ENCODE results near the genes APOBEC3F and TMA7B.

GRCh38 chr22:38882326-38882872 lies 10.4 kb upstream of the CBX6 start:
- RAMPAGE, long total RNA: no peak
- RRBS, 2 experiments: no CpG with 5 or more reads among the region's 8 CpGs
CAGE:
- cytosol, long polyA minus RNA: no peak
- cytosol, long polyA plus RNA: no peak
- long polyA plus RNA: no peak
- nucleolus, long total RNA: no peak
- nucleus, long polyA plus RNA: no peak
- nucleus, long total RNA: no peak

GRCh38 chr22:39040393-39041475 lies at the start of gene APOBEC3F:
TSS of gene APOBEC3F (plus strand) at chr22:39040864.
- RAMPAGE, long total RNA: start-site peak on the plus strand at chr22:39040664-39040940, 393 and 459 reads in 2 replicates
- RRBS, 2 experiments: no CpG with 5 or more reads among the region's 29 CpGs
CAGE:
- cytosol, long polyA minus RNA: start-site peak on the plus strand at chr22:39040864-39040876, 58 reads
- cytosol, long polyA plus RNA: no peak
- long polyA plus RNA: no peak
- nucleolus, long total RNA: no peak
- nucleus, long polyA plus RNA: no peak
- nucleus, long total RNA: no peak

- RAMPAGE, long total RNA: no peak
- RRBS, 2 experiments: no CpG with 5 or more reads among the region's 13 CpGs
CAGE:
- cytosol, long polyA minus RNA: no peak
- cytosol, long polyA plus RNA: start-site peak on the plus strand at chr22:39067057-39067221, 40 and 46 reads in 2 replicates
- long polyA plus RNA: start-site peak on the plus strand at chr22:39067102-39067437, 122 and 118 reads in 2 replicates
- nucleolus, long total RNA: no peak
- nucleus, long polyA plus RNA: start-site peak on the plus strand at chr22:39067094-39067135, 110 and 87 reads in 2 replicates; start-site peak on the plus strand at chr22:39067191-39067212, 30 and 21 reads in 2 replicates
- nucleus, long total RNA: start-site peak on the plus strand at chr22:39067113-39067132, 96 reads
Observed at GRCh38 chr22:39066653-39067504, 10.2 kb upstream of the APOBEC3G start.

- RAMPAGE, long total RNA: no peak
- RRBS, 2 experiments: no CpG with 5 or more reads among the region's 13 CpGs
CAGE:
- cytosol, long polyA minus RNA: no peak
- cytosol, long polyA plus RNA: no peak
- long polyA plus RNA: no peak
- nucleolus, long total RNA: no peak
- nucleus, long polyA plus RNA: no peak
- nucleus, long total RNA: no peak
Observed at GRCh38 chr22:39090364-39090852, 6.6 kb upstream of the APOBEC3H start.

- RAMPAGE, long total RNA: no peak
- RRBS, 2 experiments: 4 to 10% methylated on average over 2 to 3 of the region's 38 CpGs
CAGE:
- cytosol, long polyA minus RNA: no peak
- cytosol, long polyA plus RNA: no peak
- long polyA plus RNA: no peak
- nucleolus, long total RNA: no peak
- nucleus, long polyA plus RNA: no peak
- nucleus, long total RNA: no peak
Observed at GRCh38 chr22:39229859-39230896, 14.6 kb downstream of the PDGFB start.

DNA sequence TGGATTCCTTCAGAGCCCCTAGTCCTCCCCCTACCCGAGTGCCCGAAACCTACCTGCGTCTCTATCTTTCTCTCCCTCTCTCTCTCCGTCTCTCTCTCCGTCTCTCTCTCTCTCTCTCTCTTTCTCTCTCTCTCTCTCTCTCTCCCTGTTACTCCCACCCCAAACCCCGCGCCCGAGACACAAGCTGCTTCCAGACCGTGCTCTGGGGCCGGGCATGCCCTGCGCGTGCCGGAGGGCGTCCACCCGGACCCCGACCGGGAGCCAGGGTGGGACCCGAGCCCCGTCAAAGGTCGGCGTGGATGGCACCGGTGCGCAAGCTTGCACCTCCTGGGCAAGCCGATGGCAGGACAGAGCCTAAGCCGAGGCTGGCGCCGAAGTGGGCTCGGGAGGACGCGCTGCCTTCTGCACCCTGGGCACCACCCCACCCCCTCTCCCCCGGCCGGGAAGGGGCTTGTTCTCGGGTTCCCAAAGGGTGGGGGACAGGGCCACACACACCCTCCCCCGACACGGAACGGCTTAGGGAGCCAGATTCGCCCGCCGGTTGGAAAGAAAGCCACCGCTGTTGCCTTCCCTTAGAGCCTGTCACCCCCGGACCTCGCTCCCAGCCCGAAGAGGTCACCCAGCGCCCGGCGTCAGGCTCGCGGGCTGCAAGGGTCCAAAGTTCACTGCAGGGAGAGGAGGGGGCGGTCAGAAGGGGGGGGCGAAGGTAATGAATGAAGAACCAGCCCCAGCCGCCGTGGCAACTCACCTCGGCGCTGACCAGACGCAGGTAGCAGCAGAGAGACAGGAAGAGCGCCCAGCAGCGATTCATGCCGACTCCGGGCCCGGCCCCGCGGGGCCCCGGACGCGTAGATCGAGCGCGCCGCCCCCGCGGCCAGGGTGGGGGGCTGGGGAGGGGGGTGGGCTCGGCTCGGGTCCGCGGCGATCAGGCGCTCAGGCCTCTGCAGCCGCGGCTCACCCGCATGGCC lies 1.3 kb downstream of the PDGFB start:
- RAMPAGE, long total RNA: no peak
- RRBS, 2 experiments: 11 to 24% methylated on average over 9 to 19 of the region's 80 CpGs
CAGE:
- cytosol, long polyA minus RNA: no peak
- cytosol, long polyA plus RNA: no peak
- long polyA plus RNA: no peak
- nucleolus, long total RNA: no peak
- nucleus, long polyA plus RNA: no peak
- nucleus, long total RNA: no peak

DNA sequence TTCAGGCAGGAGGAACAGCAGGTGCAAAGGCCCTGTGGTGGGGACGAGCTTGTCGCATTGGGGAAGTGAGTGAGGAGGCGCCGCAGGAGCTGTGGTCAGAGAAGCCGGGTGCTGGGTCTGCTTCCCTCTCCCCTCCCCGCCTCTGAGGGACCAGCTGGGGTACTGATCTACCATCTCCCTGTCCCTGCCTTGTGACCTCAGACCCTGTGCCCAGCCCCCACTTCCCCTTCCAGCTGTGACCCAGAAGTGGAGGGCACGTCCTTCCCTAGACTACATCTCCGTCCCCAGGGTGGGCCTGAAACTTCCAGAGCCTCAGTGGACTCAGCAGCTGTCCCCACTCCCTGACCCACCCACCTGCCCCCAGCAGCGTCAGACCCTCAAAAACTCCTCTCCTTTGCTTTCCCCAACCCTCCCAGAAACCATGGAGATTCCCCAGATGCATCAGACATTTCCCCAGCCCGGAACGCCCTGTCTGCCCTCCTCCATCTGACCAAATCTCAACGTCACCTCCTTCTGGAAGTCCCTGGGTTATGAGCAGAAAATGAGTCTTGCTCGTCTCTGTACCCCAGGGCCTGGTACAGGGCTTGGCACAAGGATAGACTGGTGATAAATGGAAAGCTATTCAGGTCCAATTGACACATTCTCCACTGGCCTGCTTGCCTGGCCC lies 19.8 kb upstream of the PDGFB start:
- RAMPAGE, long total RNA: no peak
- RRBS, 2 experiments: no CpG with 5 or more reads among the region's 13 CpGs
CAGE:
- cytosol, long polyA minus RNA: no peak
- cytosol, long polyA plus RNA: no peak
- long polyA plus RNA: no peak
- nucleolus, long total RNA: no peak
- nucleus, long polyA plus RNA: no peak
- nucleus, long total RNA: no peak

- RAMPAGE, long total RNA: no peak
- RRBS, 2 experiments: 46% methylated on average over 2 of the region's 5 CpGs; no CpG with 5 or more reads in 1 of the 2 experiments
CAGE:
- cytosol, long polyA minus RNA: no peak
- cytosol, long polyA plus RNA: no peak
- long polyA plus RNA: no peak
- nucleolus, long total RNA: no peak
- nucleus, long polyA plus RNA: no peak
- nucleus, long total RNA: no peak
Observed at GRCh38 chr22:39270226-39270612, 25.4 kb upstream of the PDGFB start.

DNA sequence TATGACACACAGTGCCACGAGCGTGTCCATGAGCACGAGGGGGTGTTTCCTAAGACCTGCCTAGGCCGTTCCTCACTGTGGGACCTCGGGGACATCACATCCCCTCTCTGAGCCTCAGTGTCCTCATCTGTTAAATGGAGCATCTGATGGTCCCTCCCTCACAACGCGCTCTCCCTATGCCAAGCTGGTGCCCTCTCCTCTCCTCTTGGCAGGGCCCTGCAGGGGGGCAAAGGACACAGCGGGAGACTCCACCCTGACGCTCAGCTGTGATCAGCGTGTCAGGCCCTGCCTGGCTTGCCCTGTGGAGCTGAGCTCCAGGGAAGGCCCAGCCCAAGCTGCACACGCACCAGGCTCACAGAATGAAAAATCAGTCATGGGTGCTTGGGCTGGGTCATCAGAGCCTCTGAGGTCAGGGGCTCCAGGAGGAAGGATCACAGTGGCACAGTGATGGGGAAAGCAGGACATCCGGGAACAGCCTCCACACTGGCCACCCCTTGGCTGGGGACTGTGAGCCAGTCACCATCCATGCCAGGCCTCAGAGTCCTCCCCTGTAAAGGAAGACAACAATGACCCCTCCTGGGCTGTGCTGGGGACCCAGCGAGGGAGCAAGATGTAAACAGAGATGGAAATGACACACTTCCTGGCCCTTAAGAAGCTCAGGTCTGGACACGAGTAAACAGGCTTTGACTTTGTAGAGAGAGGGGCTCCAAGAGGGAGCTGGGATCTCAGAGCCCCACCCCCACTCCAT lies 36.7 kb downstream of the RPL3 start:
- RAMPAGE, long total RNA: no peak
- RRBS, 2 experiments: no CpG with 5 or more reads among the region's 14 CpGs
CAGE:
- cytosol, long polyA minus RNA: no peak
- cytosol, long polyA plus RNA: no peak
- long polyA plus RNA: no peak
- nucleolus, long total RNA: no peak
- nucleus, long polyA plus RNA: no peak
- nucleus, long total RNA: no peak

DNA sequence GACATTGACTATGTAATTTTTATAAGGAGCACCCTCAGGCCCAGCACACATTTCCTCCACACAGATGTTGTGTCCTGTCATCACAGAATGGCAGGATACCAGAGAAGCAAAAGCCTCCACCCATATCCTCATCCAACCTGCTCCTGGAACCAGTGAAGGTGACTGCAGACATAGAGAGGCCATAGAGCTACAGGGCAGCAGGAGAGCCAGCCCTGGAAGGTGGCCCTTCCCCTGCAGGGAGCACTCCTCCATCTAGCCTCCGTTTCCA lies 1.0 kb upstream of the SYNGR1 start:
- RAMPAGE, long total RNA: no peak
- RRBS, 2 experiments: no CpG with 5 or more reads among the region's 1 CpG
CAGE:
- cytosol, long polyA minus RNA: no peak
- cytosol, long polyA plus RNA: no peak
- long polyA plus RNA: no peak
- nucleolus, long total RNA: no peak
- nucleus, long polyA plus RNA: no peak
- nucleus, long total RNA: no peak

DNA sequence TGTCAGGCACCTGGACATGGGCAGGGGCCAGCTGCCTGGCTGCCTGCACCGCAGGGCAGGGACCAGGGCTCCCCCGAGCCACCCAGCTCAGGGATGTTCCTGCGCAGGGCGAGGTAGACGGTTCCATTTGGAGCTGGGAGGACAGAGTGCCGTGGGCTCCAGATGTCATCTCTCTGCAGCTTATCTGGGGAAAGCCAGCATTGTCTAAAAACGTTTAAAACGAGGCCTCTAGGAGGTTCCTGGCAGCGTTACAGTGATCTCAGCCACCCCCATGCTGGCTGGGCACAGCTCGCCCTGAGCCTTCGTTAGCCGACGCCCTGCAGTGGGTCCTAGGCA lies 13.9 kb downstream of the SYNGR1 start:
- RAMPAGE, long total RNA: no peak
- RRBS, 2 experiments: no CpG with 5 or more reads among the region's 13 CpGs
CAGE:
- cytosol, long polyA minus RNA: no peak
- cytosol, long polyA plus RNA: no peak
- long polyA plus RNA: no peak
- nucleolus, long total RNA: no peak
- nucleus, long polyA plus RNA: no peak
- nucleus, long total RNA: no peak

DNA sequence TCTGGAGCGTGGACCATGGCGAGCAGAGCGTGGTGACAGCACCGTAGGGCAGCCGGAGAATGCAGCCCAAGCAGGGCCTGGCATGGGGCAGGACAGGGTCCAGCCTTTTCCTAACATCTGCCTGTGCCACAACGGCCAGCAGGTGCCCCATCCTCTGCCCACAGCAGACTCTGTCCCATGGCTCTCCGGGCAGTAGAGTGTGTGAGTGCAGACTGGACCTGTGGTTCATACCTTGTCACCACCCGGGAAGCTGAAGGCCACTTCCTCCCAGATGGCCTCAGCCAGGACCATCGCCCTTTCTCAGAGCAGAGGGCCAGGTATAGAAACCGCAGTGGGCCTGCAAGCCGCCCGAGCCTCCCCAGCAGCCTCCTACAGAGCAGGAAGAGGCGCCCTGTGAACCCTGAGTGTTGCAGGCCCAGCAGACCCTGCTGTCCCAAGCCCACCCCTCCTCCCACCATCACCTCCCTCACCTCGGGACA lies 26.6 kb upstream of the MGAT3 start:
- RAMPAGE, long total RNA: no peak
- RRBS, 2 experiments: 92 to 100% methylated on average over 1 of the region's 14 CpGs
CAGE:
- cytosol, long polyA minus RNA: no peak
- cytosol, long polyA plus RNA: no peak
- long polyA plus RNA: no peak
- nucleolus, long total RNA: no peak
- nucleus, long polyA plus RNA: no peak
- nucleus, long total RNA: no peak

- RAMPAGE, long total RNA: no peak
- RRBS, 2 experiments: no CpG with 5 or more reads among the region's 9 CpGs
CAGE:
- cytosol, long polyA minus RNA: no peak
- cytosol, long polyA plus RNA: no peak
- long polyA plus RNA: no peak
- nucleolus, long total RNA: no peak
- nucleus, long polyA plus RNA: no peak
- nucleus, long total RNA: no peak
Observed at GRCh38 chr22:39432239-39432731, 24.5 kb upstream of the MGAT3 start.

- RAMPAGE, long total RNA: no peak
- RRBS, 2 experiments: no CpG with 5 or more reads among the region's 7 CpGs
CAGE:
- cytosol, long polyA minus RNA: no peak
- cytosol, long polyA plus RNA: no peak
- long polyA plus RNA: no peak
- nucleolus, long total RNA: no peak
- nucleus, long polyA plus RNA: no peak
- nucleus, long total RNA: no peak
Observed at GRCh38 chr22:39498165-39499061, 3.7 kb upstream of the MIEF1 start.

DNA sequence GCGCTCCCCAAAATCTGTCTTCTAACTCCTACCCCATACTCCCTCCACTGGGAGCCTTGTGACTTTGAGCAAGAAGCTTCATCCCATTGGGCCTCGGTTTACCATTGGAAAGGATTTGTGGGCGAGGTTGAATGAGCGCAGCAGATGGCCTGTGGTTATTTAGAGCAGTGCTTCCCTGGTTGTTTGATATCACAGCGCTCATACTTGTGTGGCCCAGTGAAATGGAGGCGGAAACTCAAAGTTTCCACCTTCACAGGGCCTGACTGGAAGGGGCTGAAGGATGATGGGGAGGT lies 1.4 kb upstream of the ATF4 start:
- RAMPAGE, long total RNA: no peak
- RRBS, 2 experiments: no CpG with 5 or more reads among the region's 6 CpGs
CAGE:
- cytosol, long polyA minus RNA: no peak
- cytosol, long polyA plus RNA: no peak
- long polyA plus RNA: no peak
- nucleolus, long total RNA: no peak
- nucleus, long polyA plus RNA: no peak
- nucleus, long total RNA: no peak

DNA sequence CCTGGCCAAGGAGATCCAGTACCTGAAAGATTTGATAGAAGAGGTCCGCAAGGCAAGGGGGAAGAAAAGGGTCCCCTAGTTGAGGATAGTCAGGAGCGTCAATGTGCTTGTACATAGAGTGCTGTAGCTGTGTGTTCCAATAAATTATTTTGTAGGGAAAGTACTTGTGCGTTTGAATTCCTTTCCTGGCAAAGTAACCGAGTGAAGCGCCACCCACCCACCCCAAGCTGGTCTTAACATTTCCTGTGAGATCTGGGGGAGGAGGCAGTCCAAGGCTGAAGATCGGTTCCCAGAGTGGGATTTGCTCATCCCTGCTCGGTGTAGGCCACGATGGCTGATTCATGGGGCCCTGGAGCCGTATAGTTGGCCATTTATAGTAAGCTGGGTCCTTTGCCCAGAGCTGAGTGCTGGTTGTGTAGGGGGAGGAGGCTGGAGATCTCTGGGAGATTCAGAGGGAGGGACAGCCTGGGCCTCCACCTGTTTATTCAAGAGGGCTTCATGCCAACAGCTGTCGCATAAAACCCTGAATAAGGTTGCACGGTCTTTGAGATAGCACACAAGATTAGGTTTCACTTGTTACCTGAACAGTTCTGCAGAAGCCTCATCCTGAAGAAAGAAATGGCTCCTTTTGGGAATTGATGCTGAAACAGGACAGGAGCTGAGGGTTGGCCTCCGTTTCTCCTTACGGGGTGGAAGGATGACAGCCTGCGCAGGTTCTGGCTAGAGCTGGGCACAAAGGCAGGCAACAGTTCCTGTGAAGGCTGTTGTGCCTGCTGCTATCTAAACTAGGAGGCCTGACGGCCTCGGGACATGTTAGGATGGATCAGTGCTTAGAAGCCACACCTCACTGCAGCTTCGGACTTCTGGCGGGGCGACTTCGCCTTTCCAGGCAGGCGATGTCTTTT lies 2.4 kb downstream of the ATF4 start:
- RAMPAGE, long total RNA: no peak
- RRBS, 2 experiments: no CpG with 5 or more reads among the region's 21 CpGs
CAGE:
- cytosol, long polyA minus RNA: no peak
- cytosol, long polyA plus RNA: start-site peak on the plus strand centred at position 62 of the sequence, 6 bp wide, 589 and 605 reads in 2 replicates
- long polyA plus RNA: start-site peak on the plus strand centred at position 64 of the sequence, 13 bp wide, 514 and 727 reads in 2 replicates
- nucleolus, long total RNA: no peak
- nucleus, long polyA plus RNA: start-site peak on the plus strand centred at position 67 of the sequence, 18 bp wide, 746 and 579 reads in 2 replicates; start-site peak on the minus strand centred at position 124 of the sequence, 40 bp wide, 9 and 8 reads in 2 replicates
- nucleus, long total RNA: no peak

- RAMPAGE, long total RNA: no peak
- RRBS, 2 experiments: no CpG with 5 or more reads among the region's 11 CpGs
CAGE:
- cytosol, long polyA minus RNA: no peak
- cytosol, long polyA plus RNA: no peak
- long polyA plus RNA: no peak
- nucleolus, long total RNA: no peak
- nucleus, long polyA plus RNA: no peak
- nucleus, long total RNA: no peak
Observed at GRCh38 chr22:39658397-39658910, 87.9 kb downstream of the CACNA1I start.

DNA sequence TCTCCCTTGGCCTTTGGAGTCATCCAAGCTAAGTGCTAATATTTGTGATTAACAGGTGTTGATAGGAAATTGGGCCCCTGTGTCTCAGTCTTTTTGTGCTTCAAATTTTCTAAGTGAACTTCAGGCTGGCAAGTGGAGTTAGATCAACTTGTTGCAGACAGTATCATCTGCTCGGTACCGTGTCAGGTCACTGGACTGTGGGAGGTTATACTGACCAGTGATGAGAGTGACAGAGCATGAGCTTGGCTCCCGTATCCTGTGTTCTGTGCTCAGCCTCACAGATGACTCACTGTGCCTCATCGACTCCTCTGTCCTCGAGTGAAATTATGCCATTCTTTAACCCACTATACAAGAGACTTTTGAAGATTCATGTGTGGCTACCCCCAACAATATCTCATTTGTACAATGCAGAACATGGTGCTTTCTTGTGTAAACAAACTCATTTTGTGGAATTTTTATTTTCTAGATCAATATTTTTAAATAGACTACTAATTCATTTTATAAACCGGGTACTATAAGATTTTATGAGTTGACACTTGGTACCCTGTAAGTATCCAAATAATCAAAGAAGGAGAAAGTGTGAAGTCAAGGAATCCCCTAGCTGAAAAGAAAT lies 7.9 kb downstream of the GRAP2 start:
- RAMPAGE, long total RNA: no peak
- RRBS, 2 experiments: no CpG with 5 or more reads among the region's 6 CpGs
CAGE:
- cytosol, long polyA minus RNA: no peak
- cytosol, long polyA plus RNA: no peak
- long polyA plus RNA: no peak
- nucleolus, long total RNA: no peak
- nucleus, long polyA plus RNA: no peak
- nucleus, long total RNA: no peak

DNA sequence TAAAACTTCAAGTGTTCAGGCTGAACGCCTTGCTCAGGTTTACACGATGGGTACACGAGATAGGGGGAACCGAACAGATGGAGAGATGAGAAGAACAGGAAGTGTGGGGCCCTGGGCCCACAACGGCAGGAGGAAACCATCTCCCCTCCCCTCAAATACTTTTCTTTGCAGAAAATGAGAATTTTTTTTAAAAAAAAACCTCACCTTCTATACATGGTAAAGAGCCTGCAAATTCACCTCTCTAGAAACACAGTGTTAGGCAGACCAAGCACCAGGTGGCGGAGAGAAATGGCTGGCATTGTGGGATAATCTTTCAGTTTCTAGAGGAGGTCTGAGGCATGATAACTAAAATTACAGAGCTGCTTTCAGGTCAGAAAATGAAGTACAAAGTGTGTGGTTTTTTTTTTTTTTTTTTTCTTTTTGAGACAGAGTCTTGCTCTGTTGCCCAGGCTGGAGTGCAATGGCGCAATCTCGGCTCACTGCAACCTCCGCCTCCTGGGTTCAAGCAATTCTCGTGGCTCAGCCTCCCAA lies 8.5 kb upstream of the TMA7B start:
- RAMPAGE, long total RNA: no peak
- RRBS, 2 experiments: no CpG with 5 or more reads among the region's 10 CpGs
CAGE:
- cytosol, long polyA minus RNA: no peak
- cytosol, long polyA plus RNA: no peak
- long polyA plus RNA: no peak
- nucleolus, long total RNA: no peak
- nucleus, long polyA plus RNA: no peak
- nucleus, long total RNA: no peak

GRCh38 chr22:39960236-39960653 lies at the start of gene TMA7B:
TSS of gene TMA7B (plus strand) at chr22:39960397.
- RAMPAGE, long total RNA: no peak
- RRBS, 2 experiments: no CpG with 5 or more reads among the region's 1 CpG
CAGE:
- cytosol, long polyA minus RNA: no peak
- cytosol, long polyA plus RNA: no peak
- long polyA plus RNA: no peak
- nucleolus, long total RNA: no peak
- nucleus, long polyA plus RNA: no peak
- nucleus, long total RNA: no peak

Data from GM12878 (cell line).